Ileum (tissue), 1 donor: ENCODE results near the gene RALGDS.

- PRO-cap, result no peak
These were observed 1.4 kb downstream of the GTF3C5 start for GRCh38 chr9:133032137-133032616.

- PRO-cap, result no peak
These were observed 19.3 kb downstream of the CEL start for GRCh38 chr9:133080959-133081679.

DNA sequence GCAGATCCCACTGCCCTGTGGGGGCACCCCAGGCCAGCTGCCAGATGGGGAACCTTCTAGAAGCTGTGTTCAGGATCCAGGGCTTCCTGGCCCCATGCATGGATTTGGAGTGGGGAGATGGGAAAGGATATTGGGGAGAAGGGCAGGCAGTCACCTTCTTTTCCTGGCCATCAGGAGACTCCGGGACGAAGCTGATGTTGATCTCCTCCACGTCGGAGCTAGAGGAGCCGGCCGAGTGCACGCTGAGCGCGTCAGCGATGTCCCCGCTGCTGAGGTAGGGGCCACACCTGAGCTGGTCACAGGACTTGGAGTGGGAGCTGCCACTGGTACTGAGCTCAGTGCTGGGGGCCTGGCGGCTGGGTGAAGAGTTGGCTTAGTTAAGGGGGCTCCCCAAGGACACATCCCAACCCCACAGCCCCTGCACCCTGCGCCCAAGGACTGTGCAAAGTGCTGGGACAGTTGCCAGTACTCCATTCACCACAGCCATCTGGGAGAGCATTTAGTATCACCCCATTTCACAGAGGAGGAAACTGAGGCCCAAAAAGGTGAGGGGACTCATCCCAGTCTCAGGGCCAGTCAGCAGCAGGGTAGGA lies 19.2 kb downstream of the RALGDS start:
- PRO-cap, result no peak

DNA sequence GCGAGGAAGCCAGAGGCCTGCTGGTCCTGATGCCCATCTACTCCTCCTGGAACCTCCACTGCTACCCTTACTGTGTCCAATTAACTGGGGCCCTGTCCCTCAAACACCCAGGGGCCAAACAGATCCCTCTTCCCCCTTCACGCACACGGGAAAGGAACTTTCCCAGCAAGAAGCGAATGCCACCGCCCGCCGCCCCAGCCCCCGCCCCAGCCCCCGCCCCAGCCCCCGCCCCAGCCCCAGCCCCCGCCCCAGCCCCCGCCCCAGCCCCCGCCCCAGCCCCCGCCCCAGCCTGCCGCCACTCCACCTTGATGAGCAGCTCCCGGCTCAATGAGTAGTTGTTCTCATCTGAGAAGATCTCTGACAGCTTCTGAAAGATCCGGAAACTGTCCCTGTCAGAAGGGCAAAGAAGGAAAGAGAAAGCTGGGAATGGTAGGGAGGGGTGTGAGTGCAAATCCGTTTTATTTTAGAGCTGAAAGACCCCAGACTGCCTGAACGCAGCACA lies 15.4 kb downstream of the RALGDS start:
- PRO-cap, result no peak

DNA sequence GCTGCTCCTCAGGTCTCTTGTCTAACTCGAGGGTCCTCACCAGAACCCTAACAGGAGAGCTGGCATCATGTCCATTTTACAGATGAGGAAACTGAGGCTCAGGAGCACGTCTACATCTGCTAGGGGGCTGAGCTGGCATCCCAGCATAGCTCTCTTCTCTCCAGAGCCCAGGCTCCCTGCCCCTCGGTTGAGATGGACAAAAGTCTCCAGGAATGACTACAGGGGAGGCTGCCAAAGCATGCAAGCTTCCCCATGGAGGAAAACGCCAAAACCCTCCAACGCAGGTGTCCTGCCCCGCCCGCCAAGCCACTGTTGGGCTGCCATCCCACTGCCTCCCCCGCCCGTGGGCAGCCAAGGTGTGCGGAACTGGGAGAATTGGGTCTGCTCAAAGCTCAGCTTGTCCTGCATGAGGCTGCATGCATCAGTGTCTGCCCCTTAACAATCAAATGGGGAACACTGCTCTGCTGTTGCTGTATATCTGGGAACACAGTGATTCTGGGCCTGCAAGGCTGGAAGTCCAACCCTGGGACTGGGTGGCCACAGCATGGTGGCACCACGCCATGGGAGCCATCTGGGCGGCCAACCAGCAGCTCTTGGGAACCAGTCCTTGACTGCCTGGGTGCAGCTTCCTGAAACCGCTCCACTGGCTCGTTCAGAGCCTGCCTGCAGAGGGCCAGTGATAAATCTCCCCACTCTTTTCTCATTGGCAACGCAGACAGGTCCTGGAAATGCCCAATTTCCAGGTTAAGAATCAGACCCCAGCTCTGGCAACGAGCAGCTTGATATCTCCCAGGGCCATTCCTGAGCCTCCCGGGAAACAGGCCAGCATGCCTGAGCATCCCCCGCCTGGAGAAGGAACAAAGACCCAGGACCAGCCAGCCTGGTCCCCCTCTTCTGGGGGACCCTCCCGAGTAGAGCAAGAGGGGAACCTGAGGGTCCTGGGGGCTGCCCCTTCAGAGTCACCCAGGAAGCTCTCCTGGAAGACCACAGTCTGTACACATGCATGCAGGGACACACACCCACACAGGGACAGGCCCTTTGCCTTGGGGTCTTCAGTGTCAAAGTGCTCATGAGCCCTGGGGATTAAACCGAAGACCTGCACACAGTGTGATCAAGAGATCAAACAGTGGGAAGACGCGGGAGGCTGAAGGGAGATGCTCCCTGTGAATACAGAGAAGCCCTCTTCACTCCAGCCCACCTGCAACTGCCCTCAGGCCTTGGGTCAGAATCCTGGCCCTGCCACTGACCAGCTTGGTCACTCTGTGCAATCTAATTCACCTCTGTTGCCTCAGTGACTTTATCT lies 3.4 kb downstream of the RALGDS start:
- PRO-cap, result no peak

GRCh38 chr9:133120845-133121380 lies at the start of gene RALGDS:
Gene RALGDS, minus strand, starts transcription at chr9:133121240.
- PRO-cap, result unidirectional peak, minus-strand start at chr9:133120905; bidirectional peak, plus-strand start at chr9:133121427, minus-strand start at chr9:133121240

GRCh38 chr9:133121381-133121927 lies 414 bp upstream of the RALGDS start:
- PRO-cap, result bidirectional peak, plus-strand start at chr9:133121427, minus-strand start at chr9:133121240

- PRO-cap, result bidirectional peak, plus-strand start at chr9:133123237, minus-strand start at chr9:133123212
These were observed 2.2 kb upstream of the RALGDS start for GRCh38 chr9:133122978-133123817.

- PRO-cap, result no peak
These were observed 14.2 kb upstream of the OBP2B start for GRCh38 chr9:133223177-133223702.

DNA sequence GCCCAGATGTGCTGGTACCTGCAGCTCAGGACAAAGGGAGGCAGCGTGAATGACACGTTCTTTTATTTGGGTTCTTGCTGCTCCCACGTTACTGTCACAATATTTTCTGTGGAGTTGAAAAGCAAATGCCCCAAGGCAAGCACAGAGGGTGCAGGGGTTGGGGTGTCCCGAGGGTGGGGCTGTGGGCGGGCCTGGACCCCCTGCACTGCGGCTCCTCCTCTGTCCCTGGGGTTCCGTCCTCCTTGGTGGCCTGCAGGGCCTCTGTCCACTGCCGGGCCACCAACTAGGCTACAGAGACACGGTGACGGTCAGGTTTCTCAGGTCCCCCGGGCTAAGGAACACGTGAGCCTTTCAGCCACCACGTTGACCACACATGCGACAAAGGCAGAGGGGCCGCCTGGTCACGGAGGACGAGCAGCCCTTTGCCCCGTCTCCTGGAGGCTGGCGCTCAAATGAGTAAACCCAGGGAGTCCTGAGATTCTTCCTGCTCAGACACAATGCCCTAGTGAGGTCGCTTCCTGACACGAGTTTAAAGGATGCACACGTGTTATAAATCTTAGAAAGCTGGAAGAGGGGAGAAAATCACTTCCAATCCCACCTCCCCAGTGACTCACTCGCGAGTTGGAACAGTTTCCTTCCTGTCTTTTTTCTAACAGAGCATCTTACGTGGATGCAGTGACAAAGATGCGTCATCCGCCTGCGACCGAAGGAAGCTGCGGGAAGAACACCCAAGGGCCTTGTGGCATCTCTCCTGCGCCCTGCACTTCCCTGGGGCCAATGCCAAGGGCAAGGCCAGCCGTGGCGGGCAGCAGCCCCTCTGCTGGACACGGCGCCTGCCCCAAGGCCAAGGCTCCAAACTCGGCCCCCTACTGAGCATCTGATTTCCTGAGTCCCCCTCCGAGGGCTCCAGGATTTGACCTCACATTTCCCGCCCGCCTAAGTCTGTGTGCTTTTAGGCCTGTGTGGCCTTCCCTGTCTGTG lies 24.8 kb upstream of the OBP2B start:
- PRO-cap, result no peak

DNA sequence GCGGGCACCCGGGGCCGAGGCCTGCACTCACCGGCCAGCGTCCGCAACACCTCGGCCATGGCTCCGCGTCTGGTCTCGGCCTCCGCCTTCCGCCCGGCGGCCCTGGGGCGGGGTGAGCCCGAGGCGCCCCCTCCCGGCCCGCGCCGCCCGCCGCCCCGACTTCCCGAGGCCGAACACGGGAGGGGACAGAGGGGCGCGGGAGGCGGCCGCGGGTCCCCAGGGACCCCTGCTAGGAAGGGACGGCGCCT lies 60.9 kb downstream of the SURF6 start:
- PRO-cap, result bidirectional peak, plus-strand start at position 188 of the sequence, minus-strand start at position 59 of the sequence

GRCh38 chr9:133275379-133276290 lies 60.4 kb downstream of the SURF6 start:
- PRO-cap, result bidirectional peak, plus-strand start at chr9:133275918, minus-strand start at chr9:133275834; bidirectional peak, plus-strand start at chr9:133275926, minus-strand start at chr9:133275999

- PRO-cap, result no peak
These were observed 2.9 kb downstream of the SURF4 start for GRCh38 chr9:133372863-133373387.

GRCh38 chr9:133387536-133388161 lies 11.5 kb downstream of the STKLD1 start:
- PRO-cap, result no peak

GRCh38 chr9:133539072-133539884 lies 4.8 kb downstream of the ADAMTSL2 start:
- PRO-cap, result no peak

GRCh38 chr9:133585906-133586418 lies 23.2 kb downstream of the FAM163B start:
- PRO-cap, result no peak

GRCh38 chr9:133855504-133856535 lies 117.7 kb upstream of the SARDH start:
- PRO-cap, result no peak

DNA sequence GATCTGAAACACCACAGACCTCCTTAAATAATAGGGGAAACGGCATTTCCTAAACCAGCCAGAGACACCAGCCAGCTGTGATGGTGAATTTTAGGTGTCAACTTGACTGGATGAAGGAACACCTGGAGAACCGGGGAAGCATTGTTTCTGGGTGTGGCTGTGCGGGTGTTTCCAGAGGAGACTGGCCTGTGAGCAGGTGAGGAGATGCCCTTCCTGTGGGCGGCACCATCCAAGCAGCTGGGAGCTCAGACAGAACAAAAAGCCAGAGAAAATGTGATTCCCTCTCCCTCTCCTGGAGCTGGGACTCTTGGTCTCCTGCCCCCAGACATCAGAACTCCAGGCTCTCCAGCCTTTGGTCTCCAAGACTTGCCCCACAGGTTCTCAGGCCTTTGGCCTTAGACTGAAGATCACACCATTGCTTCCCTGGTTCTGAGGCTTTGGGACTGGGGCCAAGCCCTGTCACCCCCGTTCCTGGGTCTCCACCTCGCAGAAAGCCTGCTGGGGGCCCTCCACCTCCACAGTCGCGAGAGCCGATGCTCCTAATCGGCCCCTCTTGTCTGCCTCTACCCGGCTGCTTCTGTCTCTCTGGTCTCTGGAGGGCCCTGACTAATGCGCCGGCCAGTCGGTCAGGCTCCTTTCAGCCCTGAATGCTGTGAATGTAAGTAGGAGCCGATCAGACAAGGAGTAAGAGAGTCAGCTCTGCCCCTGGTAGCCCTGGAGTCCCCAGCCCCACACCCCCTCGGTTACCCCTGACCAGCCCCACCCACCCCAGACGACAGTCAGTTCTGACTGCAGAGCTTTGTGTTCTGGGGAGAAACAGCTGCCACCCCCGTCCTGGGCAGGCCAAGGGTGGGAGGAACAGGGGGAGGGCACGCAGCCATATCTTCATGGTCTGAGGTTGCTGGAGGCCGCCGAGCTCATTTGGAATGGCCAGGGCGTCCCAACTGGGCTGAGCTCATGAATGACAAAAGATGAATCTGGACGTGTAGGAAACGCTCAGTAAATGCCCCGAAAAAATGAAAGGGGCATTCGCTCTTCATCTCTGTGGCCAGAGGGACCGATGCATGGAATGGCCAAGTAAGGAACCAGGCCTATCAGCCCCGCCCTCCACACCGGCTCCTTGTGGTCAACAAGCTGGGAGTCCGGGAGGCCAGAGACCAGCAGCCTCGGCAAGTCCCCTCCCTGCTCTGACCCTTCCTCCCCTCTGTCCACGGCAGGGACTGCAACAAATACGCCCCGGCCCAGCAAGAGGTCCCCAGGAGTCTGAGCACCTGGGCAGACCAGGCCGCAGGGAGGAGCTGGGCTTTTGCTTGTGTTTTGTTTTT lies 57.4 kb downstream of the VAV2 start:
- PRO-cap, result no peak

DNA sequence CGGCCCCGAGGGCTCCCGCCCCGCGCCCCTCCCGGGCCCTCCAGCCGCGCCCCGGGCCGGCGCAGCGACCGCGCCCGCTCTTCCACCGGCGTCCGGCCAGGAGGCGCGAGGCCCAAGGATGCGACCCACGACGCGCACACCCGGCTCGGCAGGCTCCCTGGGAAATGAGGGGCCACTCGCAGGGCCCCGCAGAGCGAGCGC lies 648 bp downstream of the VAV2 start:
- PRO-cap, result bidirectional peak, plus-strand start at position 91 of the sequence, minus-strand start outside the sequence

GRCh38 chr9:134025744-134026382 lies 582 bp downstream of the BRD3OS start:
- PRO-cap, result no peak